Mononuclear cell (primary cell): ENCODE measurements around a stretch of chr9.

- RRBS = no CpG with 5 or more reads among the region's 12 CpGs
Measured at GRCh38 chr9:125785466-125786815, 38.8 kb downstream of the PBX3 start.

- RRBS = no CpG with 5 or more reads among the region's 6 CpGs
Measured at GRCh38 chr9:125838680-125839630, 91.8 kb downstream of the PBX3 start.

DNA sequence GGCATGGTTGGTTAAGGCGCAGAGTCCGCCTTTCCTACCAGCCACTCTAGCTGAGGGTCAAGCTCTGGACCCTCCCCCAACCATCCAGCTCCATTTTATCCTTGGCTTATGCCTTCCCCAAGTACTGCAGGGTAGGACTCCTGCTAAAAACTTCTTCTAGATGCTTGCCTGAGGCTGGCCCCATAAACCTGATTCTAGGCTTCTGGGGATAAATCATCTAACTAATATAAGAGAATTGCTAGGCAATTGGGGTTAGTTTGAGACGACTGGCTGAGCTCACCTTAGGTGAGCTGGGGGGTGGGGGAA lies 730 bp upstream of the MVB12B start:
- RRBS = no CpG with 5 or more reads among the region's 3 CpGs

DNA sequence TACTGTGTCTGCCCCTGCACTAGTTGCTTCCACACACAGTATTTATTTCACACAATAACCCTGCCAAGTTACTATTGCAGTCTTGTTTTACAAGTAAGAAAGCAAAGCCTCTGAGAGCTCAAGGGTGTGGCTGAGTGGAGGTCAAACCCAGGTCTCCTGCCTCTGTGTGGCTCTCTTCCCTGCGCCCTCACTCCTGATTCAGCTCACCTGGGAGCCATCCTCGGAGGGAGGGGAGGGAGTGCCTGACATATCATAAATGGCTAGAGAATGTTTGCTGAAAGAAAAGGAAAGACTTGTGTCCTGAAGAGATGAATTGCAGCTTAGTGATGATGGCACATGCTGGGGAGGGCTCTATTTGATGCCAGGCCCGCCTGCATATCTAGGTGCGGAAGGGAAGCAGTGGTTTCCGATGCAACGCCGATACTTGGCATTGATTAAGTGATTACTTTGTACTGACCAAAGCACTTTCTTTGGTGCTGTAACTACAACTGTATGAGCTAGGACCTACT lies 41.1 kb downstream of the MVB12B start:
- RRBS = no CpG with 5 or more reads among the region's 7 CpGs

DNA sequence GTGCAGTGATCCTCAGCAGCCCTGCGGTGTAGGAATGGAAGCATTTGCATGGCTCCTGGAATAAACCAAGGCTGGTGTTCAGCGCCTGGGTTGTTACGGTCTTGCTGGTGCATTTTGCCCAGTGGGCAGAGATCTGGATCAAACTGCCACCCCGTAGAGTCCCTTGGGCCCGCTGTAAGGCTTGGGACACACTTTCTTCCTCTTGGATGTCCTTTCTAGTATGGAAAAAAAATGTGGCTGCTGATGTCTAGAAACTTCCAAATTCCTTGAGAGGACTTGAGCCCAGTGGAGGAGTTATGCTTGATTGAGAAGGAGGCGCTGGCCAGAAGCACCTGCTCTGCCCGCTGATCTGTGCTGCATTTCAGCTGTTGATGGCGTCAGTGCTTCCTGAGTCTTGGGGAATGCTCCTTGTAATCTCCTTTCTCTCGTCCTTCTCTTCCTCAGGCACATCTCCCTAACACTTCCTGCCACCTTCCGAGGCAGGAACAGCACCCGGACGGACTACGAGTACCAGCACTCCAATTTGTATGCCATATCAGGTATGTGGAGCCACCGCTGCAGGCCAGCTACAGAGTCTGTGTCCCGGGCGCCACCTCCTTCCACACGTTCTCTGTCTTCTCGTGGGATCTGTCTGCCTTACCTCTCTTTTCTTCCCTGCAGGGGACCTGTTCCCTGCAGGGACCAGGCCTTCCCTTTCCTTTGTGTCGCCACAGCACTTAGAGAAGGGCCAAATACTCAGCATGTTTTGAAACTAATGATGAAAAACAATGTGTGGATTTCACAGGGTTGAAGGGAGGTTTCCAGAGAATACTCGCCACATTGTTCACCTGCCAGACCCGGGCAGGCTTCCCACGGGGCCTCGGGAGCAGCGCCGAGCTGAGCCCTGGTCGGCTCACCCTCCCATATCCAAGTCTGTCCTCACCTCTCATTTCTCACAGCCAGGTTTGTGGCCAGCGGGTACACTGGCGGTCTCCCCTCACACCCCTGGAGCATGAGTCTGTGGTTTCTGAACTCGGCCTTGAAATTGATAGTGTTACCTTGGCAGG lies 95.1 kb downstream of the MVB12B start:
- RRBS = 68% methylated on average over 5 of the region's 29 CpGs

GRCh38 chr9:126514035-126514769 lies 99.5 kb upstream of the LMX1B start:
- RRBS = 4% methylated on average over 12 of the region's 62 CpGs

GRCh38 chr9:126516609-126517448 lies 96.9 kb upstream of the LMX1B start:
- RRBS = no CpG with 5 or more reads among the region's 26 CpGs

- RRBS = 3% methylated on average over 34 of the region's 45 CpGs
Measured at GRCh38 chr9:126683181-126683722, 69.5 kb downstream of the LMX1B start.

DNA sequence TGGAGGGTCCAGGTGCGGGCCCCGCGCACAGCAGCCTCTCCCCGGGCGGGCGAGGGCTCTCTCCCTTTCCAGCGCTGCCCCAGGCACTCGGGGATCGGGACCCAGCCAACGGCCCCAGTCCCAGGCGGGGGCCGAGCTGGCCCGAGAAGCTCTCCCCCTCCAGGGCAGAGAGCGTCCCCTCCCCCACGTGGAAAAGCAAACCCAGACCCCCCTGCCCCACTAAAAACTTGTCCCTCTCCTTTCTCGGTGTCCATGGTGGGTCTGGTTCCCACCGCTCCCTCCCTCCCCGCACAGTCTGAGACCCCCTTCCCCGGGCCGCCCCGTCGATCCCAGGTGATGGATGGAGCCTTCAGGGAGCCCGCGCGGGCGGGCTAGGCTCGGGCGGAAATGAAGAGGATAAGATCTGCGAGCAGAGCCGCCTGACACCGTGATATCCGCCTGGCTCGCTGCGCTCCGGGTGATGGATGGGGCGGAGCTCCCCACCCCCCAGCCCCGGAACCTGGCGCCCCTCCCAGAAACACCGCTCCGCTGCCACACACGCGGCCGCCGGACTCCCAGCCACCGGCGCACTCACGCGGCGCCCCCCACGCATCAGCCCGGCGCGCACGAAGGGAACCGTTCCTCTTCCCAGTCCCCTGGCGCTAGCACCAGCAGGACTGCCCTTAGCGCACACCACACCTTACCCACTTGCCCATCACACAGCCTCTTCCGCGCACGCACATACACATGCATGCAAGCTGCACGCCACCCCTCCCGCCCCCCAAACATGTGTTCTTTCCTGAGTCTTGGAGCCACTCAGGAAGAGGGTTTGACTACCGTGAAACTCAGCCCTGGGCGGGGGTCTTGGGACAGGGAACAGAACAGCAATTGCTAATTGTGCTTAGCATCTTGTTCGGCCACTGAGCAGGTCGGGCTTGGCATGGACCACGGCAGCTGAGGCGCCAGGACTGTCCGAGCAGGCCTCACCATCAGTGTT lies 81.6 kb upstream of the ZBTB43 start:
- RRBS = 2% methylated on average over 29 of the region's 69 CpGs

- RRBS = 1% methylated on average over 13 of the region's 44 CpGs
Measured at GRCh38 chr9:126805252-126806242, 707 bp downstream of the ZBTB43 start.

- RRBS = 2% methylated on average over 16 of the region's 44 CpGs
Measured at GRCh38 chr9:126860947-126861656, 663 bp downstream of the ZBTB34 start.

- RRBS = no CpG with 5 or more reads among the region's 13 CpGs
Measured at GRCh38 chr9:126932748-126933338, 18.3 kb downstream of the RALGPS1 start.

- RRBS = no CpG with 5 or more reads among the region's 4 CpGs
Measured at GRCh38 chr9:127035947-127036651, 86.3 kb downstream of the ANGPTL2 start.

DNA sequence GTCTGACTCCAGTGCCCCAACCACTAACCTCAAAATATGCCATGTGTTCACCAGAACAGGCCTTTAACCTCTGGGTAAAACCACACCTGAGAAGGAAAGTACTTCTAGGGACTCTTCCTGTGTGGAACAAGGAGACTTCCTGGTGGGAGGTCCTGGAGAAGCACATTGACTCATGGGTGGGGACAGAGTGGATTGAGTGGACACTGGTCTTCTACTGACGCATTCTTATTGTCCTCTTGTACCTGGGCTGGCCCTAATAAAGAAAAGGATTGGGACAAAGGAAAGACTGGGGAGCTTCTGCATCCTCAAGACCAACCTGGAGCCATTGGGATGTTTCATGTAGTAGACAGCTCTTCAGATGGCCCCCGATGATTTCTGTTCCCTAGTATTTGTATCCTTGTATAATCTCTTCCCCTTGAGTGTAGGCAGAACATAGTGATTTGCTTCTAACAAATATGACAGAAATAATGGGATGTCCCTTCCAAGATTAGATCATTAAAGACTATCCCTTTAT lies 43.3 kb downstream of the ANGPTL2 start:
- RRBS = no CpG with 5 or more reads among the region's 2 CpGs

- RRBS = 96% methylated on average over 6 of the region's 13 CpGs
Measured at GRCh38 chr9:127096076-127096783, 26.2 kb downstream of the ANGPTL2 start.

DNA sequence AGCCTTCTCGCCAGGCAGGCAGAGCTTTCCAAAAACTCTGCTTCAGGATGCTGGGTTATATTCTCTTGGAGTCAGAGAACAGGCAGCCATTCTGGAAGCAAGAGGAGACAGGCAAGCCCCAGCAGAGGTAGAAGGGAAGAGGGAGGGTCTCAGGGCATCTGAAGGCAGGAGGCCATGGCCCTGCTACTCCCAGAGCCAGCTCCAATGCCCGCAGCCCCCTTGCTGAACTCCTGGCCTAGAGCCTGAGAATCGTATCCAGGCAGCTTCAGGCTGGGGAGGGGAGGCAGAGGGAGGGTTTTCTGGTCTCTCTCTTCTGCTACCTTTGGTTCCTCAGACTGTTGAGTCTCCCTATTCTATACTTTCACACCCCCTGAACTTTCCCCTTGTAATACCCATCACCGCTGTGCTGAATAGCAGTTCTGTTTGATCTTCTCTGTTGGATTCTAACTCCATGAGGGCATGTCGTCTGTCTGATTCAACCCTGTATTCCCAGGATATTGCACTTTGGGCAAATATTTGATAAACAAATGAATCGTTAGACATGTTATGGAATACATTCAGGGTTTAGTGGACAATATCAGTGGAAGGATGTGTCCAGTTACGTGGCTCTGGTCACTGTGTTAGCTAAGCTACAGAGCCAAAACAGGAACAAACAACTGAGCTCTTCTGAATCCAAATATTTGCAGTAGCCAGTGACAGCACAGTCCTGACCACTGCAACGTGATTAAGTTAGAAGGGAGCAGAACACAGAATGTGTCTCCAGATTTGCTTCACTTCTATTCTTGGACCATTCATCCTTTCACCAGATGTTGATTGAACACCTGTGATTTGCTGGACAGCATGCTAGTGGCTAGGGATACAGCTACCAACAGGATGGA lies 13.3 kb downstream of the ANGPTL2 start:
- RRBS = no CpG with 5 or more reads among the region's 8 CpGs

DNA sequence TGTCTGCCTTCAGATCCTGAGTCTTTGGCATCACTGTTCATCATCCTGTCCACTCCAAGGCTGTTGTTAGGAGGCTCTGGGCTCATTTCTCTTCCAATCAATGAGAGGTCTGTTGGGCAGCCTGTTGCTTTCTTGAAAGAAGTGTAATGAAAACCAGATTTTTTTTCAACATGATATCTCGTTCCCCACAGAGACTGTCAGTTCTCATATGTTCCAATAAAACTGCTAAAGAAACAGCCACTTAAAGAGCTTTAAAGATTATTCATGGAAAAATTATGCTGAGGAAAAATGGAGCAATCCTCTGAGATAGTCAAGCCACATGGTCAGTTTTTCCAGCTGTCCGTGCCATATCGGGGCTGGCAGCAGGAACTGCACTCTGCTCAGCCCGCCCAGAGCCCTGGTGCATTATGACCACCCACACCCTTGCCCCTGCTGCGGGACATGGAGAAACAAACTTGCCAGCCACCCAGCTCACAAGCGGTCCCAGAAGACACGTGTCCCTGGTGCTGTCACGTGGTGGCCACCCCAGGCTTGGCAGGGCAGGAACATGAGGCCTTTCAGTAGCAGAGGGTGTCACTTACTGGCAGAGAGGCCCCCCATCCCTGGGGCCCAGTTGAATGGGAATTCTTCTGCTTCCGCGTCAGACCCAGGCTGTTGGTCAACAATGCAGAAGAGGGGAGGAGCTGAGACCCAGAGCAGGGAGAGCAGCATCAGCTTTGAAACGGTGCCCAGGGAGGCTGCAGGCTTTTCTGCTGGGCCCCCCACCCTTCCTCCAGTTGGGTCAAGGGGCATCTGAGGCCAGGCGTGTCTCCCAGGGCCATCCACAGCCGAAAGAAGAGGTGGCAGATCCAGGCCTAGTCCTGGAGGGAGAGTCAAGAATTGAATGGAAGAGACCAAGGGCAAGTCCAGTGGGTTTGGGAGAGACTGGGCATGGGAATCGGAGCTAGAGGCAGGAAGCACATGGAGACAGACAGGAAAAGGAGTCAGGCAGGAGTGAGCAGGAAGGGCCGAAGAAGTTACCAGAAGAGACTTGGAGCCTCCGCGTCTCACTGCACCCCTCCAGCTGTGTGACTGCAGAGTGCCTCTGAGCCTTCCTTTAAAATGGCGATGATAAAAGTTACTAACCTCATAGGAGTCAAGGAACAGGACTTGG lies 64.0 kb upstream of the ANGPTL2 start:
- RRBS = no CpG with 5 or more reads among the region's 18 CpGs

- RRBS = no CpG with 5 or more reads among the region's 13 CpGs
Measured at GRCh38 chr9:127220477-127221638, 43.7 kb upstream of the GARNL3 start.

DNA sequence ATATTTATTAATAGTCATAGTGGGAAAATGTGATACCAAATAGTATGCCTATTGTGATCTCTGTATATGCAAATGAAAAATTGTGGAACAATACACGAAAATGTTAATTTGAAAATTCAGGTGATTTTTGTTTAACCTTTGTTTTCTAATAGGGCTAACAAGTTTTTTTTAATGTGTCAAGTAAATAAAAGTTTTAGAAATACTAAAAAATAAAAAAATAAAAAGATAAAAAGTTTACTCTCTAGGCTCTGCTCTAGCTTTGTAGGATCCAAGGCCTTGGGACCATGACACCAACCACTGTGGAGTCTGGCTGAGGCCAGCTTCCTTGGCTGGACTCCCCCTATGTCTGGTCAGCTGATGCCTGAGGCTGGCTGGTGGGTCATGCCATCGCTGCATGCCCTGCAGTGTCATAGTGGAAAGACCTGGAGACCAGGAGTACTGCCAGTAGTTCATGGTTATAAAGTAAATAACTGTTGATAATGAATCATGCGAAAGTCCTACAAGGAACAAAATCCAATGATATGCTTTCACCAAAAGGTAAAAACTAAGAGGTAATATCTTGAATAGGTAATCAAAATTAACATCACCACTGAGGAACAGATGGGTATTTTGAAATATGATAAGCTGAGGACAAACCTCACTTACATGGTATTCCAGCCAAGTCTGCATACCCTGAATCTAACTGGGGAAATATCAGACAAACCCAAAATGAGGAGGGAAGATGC lies 43.2 kb downstream of the GARNL3 start:
- RRBS = no CpG with 5 or more reads among the region's 3 CpGs

GRCh38 chr9:127360698-127361388 lies 36.1 kb upstream of the SLC2A8 start:
- RRBS = no CpG with 5 or more reads among the region's 9 CpGs